Iris pigment epithelial cell (primary cell): ENCODE results near the genes RPS19, ERFL, PAFAH1B3, TMEM145 and PSG4.

GRCh38 chr19:41859283-41860365 lies at the start of gene RPS19:
Gene RPS19 (plus strand): TSS chr19:41860255.
- RRBS = 3% methylated on average over 13 of the region's 73 CpGs

GRCh38 chr19:41868099-41869409 lies 8.5 kb downstream of the RPS19 start:
- RRBS = 90% methylated on average over 3 of the region's 24 CpGs

- RRBS = 2% methylated on average over 16 of the region's 71 CpGs
These were observed 1.2 kb downstream of the ARHGEF1 start for GRCh38 chr19:41883765-41884968.

- RRBS = no CpG with 5 or more reads among the region's 8 CpGs
These were observed 14.6 kb downstream of the ARHGEF1 start for GRCh38 chr19:41897603-41897963.

DNA sequence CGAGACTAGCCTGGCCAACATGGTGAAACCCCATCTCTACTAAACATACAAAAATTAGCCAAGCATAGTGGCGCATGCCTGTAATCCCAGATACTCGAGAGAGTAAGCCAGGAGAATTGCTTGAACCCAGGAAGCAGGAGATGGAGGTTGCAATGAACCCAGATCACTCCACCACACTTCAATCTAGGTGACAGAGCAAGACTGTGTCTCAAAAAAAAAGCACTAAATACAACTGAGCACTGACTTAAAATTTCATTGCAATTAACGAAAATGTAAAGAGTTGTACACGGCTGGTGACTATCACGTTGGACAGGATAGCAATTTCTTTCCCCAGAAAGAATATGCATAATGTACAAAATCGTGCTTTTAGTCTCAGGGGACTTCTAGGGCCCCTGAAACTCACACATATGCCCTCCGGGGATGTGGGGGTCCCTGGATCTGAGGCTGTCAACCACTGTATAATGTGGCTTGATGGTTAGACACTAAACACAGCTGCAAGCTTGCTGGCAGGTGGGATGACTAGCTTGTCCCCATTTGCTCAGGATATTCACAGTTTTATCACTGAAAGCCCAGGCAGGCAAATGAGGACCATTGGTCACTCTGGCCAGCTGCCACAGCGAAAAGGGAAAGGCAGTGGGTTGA lies 17.3 kb downstream of the ARHGEF1 start:
- RRBS = no CpG with 5 or more reads among the region's 9 CpGs

GRCh38 chr19:41921162-41921723 lies 7.0 kb downstream of the ERFL start:
- RRBS = 17% methylated on average over 3 of the region's 18 CpGs

DNA sequence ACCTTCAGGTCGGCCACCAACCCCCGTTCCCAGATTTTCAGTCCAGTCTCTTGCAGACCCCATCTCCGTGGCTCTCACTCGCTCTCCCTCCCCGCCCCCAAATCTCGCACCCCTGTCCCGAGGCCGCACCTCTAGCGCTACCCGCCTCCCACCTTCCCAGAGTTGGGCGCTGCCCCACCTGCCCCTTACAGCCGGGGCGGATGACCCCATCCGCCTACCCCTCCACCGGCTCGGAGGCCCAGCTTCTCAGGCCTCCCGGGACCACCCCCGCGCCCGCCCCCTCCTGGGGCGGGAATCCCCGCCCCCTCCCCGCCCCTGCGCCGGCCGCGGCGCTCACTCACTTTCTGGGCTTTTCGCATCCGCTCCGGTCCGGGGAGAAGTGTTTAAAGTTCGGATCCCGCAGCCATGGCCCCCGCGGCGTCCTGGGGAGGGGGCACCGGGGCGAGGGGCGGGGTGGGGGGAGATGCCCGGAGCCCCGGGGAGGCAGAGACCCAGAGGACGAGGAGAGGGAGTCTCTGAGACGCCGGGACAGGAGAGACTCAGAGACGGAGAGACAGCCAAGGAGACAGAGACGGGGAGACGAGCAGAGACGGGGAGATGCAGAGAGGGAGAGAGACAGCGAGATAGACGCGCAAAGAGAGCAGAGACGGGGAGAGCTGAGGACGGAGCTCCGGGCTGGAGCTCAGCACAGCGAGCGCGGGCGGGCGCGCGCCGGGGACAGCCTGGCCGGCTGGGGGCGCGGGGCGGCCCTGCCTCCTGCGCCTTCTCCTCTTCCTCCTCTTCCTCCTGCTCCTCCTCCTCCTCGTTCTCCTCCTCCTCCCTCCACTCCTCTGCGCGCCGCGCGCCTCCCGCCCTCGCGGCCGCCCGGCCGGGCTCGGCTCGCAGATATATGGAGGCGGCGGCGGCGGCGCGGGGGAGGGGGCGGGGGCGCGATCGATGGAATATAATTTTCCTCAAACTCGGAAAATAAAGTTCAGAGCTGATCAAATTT lies at the start of gene ERFL:
Gene ERFL, minus strand, starts transcription at position 751 of the 991 bp plus-strand sequence.
- RRBS = 1% methylated on average over 24 of the region's 93 CpGs

DNA sequence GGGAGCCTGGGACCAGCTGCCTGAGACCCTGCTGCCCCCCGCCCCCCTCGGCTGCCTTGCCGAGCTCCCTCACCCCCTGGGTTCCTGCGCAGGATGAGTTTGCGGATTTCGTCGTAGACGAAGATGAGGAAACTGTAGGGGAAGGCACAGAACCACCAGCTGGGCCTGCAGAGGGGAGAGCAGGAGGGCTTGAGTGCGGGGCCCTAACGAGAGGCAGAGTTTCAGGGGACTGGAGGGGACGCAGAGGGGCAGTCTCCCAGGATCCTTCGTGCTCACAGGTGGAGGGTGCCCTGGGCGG lies 8.0 kb upstream of the RABAC1 start:
- RRBS = no CpG with 5 or more reads among the region's 13 CpGs

DNA sequence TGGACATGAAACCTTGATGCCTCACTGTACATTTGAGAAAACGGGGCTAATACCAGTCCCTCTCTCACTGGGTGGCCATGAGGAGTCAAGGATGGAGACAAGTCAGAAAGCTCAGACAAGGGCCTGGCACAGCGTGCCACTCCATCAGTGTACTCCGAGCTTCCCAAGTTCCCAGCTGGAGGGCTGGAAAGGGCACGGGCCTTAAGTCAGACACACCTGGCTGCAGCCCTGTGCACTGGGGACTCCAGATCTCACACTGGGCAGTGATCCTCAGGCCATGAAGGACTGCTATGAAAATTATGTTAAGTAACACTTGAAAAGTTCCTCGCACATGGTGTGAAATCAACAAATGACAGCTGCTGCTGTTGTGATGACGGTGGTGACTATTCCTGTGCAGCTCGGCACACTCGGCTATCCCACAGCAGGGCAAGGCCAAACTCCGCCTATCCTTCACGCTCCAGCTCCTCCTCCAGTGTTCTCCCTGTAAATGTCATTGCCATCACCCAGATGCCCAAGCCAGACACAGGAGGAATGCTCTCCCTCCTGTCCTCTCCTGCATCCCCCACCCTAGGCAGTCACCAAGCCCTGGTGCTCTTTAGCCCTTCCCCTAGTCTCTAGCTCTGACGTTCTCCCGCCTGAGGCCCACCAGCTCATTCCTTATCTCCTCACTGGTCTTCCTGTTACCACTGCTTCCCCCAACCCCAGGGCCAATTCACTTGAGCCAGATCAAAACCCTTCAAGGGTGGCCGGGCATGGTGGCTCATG lies 31.4 kb downstream of the GRIK5 start:
- RRBS = no CpG with 5 or more reads among the region's 13 CpGs

GRCh38 chr19:42199256-42200255 lies 17.9 kb downstream of the DEDD2 start:
- RRBS = 69% methylated on average over 12 of the region's 36 CpGs

GRCh38 chr19:42212917-42213285 lies 4.6 kb downstream of the DEDD2 start:
- RRBS = no CpG with 5 or more reads among the region's 1 CpG

GRCh38 chr19:42225724-42226698 lies 5.9 kb downstream of the ZNF526 start:
- RRBS = no CpG with 5 or more reads among the region's 40 CpGs

GRCh38 chr19:42231687-42232401 lies 10.6 kb downstream of the GSK3A start:
- RRBS = no CpG with 5 or more reads among the region's 14 CpGs

DNA sequence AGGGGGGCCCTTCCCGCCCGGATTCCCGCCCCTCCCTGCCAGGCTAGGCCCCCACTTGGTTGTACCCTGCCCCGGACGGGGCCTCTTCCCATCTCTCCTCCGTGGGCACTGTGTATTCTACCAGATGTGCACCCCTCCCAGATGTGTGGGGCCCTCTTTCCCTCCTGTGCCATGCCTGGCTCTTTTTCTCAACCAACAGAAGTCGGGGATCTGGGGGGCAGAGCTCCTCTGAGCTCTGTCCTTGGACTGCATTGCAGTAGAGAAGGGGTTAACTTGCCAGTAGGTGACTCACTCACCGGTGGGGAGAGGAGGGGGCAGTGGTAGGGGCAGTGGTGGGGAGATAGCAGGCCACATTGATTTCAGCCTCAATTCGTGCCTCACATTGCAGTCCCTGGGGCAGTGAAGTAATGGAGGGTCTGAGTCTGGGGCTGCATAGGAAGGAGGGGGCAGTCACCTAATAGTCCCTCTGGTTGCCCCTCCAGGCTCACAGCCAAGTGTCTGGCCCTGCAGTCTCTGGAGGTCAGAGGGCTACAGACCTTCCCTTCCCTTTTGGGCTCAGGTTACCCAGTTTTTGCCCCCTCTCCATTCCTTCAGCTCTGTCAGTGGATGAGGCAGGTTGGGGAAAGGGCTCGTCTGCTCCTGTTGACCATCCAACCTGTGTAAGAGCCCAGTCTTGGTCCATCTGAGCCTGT lies 12.8 kb downstream of the CIC start:
- RRBS = 8% methylated on average over 3 of the region's 10 CpGs

DNA sequence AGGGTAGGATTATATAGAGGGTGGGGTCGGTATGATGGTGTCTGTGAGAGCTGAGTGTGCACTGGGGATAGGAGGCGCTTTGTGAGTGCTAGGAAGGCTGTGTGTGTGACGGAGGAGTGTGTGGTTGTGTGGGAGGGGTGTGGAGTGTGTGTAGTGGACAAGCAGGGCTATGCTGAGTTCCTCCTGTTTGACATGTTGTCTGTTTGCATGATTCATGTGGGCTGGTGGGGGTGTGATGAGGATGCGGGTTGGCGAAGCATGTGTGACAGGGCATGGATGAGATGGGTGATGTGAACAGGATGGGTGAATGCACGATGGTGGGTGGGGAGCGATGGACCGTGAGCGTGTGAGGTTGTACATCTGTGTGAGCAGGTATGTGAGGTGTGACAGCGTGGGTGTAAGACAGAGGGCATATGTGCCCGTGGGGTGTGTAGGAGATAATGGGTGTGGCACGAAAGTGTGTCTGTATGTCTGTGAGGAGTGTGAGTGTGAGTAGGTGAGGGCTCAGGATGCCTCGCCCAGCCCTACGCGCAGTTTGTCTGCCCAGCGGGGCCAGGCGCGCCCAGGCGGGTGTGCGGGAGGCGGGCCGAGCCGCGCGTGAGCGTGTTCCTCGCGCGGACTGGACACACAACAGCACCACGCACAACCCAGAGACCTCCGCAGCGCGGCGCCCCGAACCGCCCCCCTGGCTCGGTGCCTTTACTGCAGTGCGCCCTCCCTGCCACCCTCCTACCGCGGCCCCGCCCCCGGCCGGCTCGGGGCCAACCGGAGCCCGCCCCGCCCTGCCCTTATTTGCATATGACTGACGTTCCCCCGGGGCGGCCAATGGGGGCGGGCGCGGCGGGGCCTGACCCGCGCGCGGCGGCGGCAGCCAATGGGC lies 14.3 kb downstream of the CIC start:
- RRBS = 3% methylated on average over 12 of the region's 60 CpGs

DNA sequence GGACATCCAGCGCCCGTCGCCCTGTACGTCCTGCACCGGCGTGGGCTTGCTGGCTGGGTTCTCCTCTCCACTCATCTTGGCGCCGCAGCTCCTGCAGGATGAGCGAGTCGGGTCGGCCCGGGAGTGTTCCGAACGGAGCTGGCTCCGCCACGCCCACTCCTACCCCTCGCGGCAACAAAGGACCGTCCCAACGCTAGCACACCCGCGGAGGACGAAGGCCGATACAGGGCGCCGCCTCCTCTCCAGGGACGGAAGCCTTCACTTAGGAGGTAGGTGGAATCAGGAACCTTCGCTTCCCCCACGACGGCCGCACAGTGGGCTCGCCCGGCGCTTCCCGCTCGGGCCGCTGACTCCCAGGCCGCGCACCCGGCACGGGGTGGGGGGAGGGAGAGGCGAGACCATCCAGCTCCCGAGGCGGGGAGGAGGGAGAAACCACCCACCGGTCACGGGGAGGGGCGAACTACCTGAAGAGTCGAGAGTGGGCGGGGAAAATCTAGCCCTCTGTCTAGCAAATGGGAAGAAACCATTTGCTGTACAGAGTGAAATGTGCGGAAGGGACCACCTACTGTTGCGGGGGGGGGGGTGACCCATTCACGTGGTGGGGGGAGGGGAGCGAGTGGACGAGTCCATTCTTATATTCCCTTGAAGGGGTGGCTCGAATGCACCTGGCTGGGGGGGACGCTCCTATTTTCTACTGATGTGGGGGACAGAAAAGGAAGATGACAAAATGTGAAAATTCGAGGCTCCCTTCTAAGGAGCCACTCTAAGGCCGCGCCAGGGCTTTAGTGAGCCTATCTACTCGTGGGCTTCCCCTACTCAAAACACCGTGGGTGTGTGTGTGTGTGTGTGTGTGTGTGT lies at the start of gene PAFAH1B3:
Gene PAFAH1B3, minus strand, starts transcription at position 390 of the 858 bp plus-strand sequence.
- RRBS = 2% methylated on average over 23 of the region's 61 CpGs

DNA sequence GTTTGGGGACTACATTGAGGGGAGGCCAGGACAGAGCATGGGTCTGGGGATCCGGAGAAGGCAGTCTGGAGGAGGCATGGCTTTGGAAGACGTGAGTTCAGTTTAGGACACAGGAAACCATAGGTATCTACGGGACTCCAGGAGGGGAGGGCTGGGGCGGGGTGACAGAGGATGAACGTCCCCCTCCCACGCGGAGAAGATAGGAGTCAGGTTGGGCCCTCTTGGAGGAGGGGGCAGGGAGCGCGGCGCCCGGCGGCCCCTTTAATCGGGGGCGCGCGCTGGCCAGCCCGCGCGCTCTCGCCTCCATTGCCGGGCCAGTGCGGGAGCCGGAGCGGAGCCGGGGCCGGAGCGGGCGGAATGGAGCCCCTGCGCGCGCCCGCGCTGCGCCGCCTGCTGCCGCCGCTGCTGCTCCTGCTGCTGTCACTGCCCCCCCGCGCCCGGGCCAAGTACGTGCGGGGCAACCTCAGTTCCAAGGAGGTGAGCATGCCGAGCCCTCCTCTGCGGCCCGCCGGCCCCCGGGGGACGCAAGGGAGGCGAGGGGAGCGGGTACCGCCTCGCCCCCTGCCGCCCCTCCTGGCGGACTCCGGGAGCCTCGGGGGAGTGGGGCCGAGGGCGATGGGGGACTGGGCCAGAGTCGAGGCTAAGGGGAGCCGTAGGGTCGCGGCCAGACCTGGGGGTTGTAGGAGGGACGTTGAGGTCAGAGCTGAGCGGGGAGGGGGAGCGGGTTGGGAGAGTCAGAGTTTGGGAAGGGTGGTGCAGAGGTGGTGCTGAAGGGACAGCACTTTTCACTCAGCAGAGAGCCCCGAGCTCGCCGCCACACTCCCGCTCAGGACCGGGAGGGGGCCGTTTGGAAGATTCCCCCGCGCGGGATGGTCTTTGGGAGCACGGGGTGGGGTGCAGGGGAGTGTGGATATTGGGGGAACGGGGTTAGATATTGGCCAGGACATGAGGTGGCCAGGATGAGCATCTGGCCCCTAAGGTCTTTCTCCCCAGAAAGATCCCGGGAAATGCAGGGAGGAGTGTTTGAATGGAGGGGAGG lies at the start of gene TMEM145:
Gene TMEM145, plus strand, starts transcription at position 290 of the 1,039 bp plus-strand sequence.
- RRBS = 2% methylated on average over 27 of the region's 77 CpGs

GRCh38 chr19:42424814-42425151 lies 2.4 kb downstream of the LIPE start:
- RRBS = no CpG with 5 or more reads among the region's 12 CpGs

DNA sequence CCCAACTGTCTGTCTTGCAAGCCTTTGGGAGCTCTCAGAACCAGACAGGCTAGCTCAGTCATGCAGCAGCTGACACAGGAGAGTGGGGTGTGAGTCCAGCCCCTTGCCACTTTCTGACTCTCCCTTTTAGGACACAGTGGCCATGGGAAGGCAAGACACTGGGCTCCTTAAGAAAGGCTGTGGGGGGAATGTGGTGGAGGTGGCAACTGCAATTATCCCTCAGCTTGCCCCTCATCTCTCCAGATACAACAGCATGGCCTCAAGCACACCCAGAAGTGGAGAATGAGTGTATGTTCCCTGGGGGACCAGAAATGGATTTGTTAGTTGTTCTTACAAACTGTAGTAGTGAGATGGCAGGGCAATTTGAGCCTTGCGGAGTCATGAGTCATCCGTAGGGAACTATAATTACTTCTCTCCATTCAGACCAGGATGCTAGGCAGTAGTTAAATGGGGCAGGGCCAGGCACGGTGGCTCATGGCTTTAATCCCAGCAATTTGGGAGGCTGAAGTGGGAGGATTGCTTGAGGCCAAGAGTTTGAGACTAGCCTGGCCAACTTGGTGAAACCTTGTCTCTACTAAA lies 25.5 kb upstream of the CXCL17 start:
- RRBS = no CpG with 5 or more reads among the region's 3 CpGs

DNA sequence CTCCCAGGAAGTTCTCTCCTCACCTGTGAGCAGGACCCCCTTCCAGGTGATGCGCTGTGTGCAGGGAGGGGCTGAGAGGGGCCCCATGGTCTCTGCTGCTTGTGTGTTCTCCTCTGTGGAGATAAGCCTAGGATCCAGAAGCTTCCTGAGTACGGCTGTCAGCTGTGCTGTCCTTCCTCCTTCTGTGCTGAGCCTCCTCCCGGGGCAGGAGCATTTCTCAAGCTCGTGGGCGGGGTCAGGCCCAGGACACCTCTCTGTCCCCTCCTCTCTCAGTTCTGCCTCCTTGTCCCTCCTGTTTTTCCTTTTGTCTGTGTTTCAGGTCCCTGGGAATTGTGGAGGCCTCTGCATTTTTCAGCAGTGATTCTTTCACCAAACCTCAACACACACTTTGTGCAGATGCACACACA lies at the start of gene PSG4:
Gene PSG4, minus strand, starts transcription at position 189 of the 407 bp plus-strand sequence.
- RRBS = no CpG with 5 or more reads among the region's 5 CpGs